Metastatic Breast Carcinoma in the Ovary (tissue), 3 donors: ENCODE results near the genes TSPAN33, AHCYL2 and TMEM209.

- PRO-cap, 3 experiments = peak in 2 of 3 experiments; most common plus-strand start chr7:129110875 (in 1); most common minus-strand start chr7:129110680 (in 2)
Observed at GRCh38 chr7:129110584-129111223, 33.8 kb upstream of the TSPAN33 start.

DNA sequence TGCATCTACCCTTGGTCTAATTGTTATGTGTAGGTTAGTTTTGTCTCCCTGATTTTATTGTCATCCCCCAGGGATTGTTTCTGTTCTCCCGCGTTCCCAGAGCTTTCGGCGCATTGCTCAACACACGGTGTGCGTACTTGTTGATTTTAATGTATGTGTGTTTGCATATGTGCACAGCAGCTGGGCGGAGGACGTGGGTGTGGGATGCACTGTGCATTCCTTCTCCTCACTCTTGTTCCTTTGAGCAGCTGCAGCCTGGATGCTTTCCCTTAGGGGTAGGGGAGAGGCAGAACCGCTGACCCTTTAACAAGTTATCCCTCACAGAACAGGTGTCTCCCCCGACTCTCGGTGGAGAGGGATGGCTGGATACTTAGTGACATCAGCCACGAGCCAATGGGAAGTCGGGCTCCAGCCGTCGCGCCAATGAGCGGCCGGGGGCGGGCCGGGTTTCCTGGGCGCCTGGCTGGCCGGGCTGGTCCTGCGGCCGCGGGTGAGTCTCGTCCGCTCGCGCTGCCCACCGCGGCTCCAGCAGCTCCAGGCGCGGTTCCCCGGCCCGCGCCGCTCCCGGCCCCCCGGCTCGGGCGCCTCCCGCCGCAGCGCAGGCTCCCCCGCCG, at the start of gene TSPAN33:
Gene TSPAN33, plus strand, starts transcription at position 452 of the 614 bp plus-strand sequence.
- PRO-cap, 3 experiments = peak in 2 of 3 experiments; most common plus-strand start position 436 of the sequence (in 1); most common minus-strand start position 315 of the sequence (in 1)

- PRO-cap, 3 experiments = peak in 3 of 3 experiments; most common plus-strand start chr7:129224675 (in 2); most common minus-strand start chr7:129224731 (in 3)
Observed at GRCh38 chr7:129224407-129225359, at the start of gene AHCYL2. Gene AHCYL2 (plus strand): TSS chr7:129225030.

GRCh38 chr7:129371260-129372148, 62.7 kb upstream of the STRIP2 start:
- PRO-cap, 3 experiments = no peak in any of the 3 experiments

DNA sequence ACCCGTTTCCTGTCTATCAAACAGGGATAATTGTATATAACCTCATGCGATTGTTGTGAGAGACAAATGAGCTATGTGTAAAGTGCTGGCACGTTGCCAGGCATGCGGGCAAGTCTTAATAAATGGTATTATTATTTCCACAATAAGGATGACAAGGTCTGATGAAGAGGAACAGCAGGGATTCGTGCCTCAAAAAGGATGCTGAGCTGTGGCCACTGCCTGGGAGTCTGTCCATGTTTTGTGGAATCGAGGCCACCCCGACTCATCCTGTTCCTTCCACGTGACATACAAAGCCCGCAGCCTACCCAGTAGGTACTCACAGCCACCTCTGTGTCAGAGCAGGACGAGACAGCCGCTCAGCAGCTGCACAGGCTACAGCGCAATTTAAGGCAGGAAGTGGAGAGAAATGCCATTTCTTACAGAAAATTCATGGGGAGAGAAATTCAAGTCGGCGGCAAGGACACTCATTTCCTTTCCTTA, 51.8 kb downstream of the SMKR1 start:
- PRO-cap, 3 experiments = no peak in any of the 3 experiments

- PRO-cap, 3 experiments = peak in 3 of 3 experiments; most common plus-strand start chr7:129779788 (in 3); most common minus-strand start chr7:129779691 (in 3)
Observed at GRCh38 chr7:129779412-129780285, 168.1 kb downstream of the NRF1 start.

DNA sequence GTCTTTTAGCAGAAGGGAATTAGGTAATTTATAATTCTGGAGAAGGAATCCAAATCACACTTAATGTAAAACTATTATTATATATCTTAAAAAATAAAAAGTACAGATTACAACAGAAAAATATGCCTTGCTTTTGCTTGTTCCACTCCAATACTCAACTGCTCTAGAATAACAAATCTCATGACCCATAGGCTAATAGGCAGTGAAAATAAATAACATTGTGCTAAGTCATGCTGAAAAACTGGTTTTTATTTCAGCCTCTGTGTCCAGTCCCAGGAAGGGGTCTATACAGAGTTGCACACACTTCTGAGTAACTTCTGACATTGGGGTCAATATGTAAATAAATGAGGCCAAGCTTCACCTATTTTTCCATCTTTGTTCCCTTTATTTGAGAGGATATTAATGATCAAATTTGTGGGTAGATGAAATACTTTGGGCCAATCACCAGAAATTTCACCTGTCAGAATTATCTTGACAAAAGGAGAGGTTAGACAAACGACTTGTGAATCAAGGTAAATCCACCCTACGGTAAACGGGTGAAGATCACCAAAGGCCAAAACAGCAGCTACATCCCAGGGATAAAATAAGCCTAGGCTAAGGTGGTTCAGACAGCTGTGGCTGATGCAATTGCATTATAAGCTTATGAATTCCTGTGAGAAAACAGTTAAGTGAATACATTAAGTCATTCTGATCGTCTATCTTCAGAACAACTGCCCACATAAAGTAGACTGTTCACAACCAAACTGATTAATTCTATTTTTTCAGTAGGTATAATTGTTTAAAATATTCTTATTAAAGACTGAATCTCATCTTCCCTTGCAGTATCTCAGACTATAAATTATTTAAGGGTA, 87.5 kb downstream of the UBE2H start:
- PRO-cap, 3 experiments = peak in 1 of 3 experiments; most common minus-strand start position 160 of the sequence (in 1)

DNA sequence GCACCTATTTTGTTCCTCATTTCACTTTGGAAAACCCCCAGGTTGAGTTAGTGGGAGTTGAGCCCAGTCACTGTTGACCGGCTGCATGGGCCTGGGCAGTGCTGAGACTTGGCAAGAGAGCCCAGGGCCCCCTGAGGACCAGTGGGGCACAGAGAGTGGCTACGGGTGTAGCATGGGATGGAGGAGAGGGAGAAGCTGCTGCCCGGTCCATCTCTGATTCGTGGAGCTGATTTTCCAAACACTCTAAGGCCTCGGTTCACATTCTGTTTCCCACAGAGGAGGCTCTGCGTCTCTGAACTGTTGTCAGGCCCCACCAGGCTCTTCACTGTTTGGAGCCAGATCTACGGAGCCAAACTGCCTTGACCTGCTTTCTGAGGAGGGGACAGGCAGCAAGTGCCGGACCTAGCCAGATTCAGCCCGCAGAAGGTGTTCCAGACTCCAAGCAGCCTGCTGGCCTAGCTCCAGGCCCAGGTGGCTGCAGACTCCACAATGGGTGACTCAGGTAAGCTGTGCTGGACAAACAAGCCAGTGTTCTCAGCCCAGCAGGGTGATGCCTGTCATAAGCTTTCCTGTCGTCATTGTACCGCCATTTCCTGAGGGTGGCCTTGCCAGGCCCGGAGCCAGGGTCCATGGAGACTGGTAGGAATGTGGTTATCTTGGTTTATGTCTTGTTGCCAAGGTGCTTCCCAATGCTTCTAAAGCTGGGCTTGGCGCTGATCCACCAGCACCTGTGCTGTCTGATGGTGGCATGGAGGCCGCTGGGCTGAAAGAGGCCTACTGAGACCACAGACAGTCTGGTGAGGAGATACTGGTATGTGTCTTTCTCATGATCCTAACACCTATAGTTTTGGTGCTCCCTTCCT, 42.3 kb downstream of the ZC3HC1 start:
- PRO-cap, 3 experiments = peak in 3 of 3 experiments; most common plus-strand start position 532 of the sequence (in 2); most common minus-strand start position 327 of the sequence (in 1)

DNA sequence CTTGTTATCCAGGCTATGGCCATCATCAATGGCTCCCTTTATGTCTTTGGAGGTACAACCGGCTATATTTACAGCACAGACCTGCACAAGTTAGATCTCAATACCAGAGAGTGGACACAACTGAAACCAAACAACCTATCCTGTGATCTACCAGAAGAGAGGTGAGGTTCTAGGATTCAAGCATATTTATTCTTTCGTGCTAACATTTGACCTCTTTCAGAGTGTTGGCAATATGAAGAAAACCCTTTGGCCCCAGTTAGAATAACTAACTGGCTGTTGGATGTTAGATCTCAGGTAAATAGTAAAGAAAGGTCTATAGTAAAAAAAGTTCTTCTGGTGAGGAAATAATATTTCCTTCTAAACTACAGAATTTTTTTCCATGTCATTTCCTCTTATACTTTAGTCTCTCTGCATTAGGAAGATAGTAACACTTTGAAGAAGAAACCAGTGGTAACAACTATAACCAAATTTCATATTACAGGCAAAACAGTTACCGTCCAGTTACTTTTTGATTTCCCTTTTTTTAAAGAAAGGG, 51.8 kb downstream of the KLHDC10 start:
- PRO-cap, 3 experiments = no peak in any of the 3 experiments

DNA sequence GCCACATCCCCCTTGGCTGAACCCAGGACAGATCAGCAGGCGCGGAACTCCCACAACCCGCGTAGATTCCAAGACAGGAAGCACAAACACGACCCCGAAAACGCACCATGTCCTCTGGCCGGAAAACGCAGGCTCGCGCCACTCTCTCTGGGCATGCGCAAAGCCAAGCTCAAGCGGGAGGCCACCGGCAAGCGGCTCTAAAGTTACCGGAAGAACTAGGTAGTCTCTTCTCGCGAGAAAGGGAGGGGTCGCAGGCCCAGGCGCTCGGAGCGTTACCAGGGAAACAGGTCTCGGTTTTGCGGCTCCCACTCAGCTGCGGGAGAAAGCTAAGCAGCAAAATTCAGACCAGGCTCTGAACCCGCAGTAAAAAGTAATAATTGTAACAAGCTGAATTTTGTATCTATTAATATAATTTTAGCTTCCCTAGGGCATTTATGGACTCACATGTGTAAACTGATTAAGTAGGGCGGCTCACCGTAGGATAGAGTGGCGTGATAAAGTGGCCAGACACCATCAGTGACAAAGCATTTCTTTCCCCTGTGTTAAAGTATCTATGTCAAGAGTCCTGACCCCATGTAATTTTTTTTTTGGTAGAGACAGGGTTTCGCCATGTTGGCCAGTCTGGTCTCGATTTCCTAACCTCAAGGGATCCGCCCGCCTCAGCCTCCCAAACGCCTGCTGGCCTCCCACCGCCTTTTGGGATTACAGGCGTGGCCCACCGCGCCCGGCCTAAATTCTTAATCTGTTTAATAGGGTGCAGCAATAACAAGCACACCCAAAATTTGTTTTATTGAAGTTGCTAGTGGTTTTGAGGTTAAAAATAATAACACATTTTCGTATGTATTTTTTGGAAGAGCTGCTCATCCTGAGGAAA, at the start of gene TMEM209:
Gene TMEM209, minus strand, starts transcription at position 140 of the 874 bp plus-strand sequence.
- PRO-cap, 3 experiments = peak in 3 of 3 experiments; most common plus-strand start position 259 of the sequence (in 3); most common minus-strand start position 140 of the sequence (in 3)

DNA sequence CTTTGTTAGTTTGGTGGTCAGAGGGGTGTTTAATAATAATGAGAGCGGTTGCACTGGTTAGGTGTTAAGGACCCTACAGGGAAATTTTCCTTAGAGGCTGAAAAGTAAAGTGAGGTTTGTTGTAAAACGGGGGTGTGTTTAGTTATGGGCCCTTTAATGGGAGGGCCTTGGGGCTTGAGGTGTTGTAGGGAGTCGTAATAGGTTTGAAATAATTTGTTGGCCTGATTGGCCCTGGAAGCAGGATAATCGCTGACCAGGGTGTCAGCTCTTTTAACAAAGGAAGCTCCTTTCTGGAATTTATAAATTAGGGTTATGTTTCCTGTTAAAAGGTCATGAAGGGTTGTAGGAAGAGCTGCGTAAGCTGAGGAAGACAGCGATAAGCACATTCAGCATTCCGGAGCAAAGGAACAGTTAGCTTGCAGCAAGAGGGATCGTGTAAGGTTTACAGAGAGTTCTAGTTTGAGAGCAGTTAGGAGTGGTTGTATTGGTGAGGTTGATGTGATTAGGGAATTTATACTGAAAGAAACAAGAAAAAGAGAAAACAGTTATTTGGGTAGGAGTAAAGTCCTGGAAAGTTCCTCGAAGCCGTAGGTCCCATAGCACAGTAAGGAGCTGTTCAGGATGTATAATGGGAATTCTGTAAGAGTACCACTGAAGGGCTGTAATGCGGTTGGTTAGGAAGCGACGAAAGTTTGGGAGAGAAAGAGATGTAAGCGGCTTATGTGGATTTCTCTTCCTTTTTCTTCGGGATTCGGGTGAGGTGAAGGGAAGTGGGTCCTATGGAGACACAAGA, 21.4 kb downstream of the CPA4 start:
- PRO-cap, 3 experiments = no peak in any of the 3 experiments

DNA sequence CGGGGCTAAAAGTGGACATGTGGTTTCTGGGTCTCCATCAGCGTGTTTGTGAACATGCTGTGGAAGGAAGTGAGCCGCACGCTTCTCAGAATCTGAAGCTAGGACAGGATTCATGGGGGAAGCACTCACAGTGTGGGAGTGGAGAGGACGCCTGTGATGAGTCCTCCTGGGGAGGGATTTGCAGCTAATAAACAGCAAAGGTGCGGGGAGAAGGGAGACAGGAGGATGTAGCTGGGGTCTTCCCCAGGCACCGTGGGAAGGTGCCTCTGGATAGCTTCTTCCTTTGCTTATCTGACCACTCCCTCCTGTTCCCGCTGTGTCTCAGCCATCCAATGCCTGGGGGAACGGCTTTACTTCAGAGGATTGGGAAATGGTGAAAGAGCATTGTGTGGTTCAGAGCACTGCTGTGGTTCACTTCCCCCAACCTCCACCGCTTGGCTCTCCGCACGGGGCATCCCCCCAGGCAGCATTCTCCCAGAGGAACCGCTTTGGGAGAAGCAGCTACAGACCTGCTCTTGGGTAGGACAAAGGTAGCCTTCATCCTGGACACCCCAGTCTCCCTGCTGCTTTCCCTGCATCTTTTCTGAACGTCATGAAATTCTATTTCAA, 5.7 kb downstream of the CPA5 start:
- PRO-cap, 3 experiments = no peak in any of the 3 experiments

GRCh38 chr7:130355986-130356788, 11.6 kb downstream of the CPA5 start:
- PRO-cap, 3 experiments = peak in 2 of 3 experiments; most common plus-strand start chr7:130356539 (in 1); most common minus-strand start chr7:130356222 (in 1)

DNA sequence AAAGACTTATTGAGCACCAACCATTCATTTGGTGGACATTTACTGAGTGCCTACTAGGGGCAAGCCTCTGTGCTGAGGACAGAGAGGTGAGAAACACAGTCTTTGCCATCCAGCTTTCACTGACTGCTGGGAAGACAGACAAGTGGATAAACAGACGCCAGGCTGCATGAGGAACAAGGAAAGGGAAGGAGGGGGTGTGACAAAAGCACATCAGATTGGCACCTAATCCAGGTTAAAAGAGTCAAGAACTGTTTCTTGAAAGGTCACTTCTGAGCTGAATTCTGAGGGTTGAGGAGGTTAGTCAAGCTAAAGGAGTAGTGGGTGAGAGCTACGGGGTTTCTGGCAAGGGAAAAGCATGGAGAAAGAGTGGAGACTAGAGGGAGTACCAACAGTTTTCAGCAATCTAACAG, 9.5 kb downstream of the CEP41 start:
- PRO-cap, 3 experiments = peak in 1 of 3 experiments; most common minus-strand start position 121 of the sequence (in 1)

- PRO-cap, 3 experiments = peak in 3 of 3 experiments; most common plus-strand start chr7:130487108 (in 1); most common minus-strand start chr7:130487060 (in 3)
Observed at GRCh38 chr7:130486552-130487452, 5.1 kb upstream of the MEST start.

DNA sequence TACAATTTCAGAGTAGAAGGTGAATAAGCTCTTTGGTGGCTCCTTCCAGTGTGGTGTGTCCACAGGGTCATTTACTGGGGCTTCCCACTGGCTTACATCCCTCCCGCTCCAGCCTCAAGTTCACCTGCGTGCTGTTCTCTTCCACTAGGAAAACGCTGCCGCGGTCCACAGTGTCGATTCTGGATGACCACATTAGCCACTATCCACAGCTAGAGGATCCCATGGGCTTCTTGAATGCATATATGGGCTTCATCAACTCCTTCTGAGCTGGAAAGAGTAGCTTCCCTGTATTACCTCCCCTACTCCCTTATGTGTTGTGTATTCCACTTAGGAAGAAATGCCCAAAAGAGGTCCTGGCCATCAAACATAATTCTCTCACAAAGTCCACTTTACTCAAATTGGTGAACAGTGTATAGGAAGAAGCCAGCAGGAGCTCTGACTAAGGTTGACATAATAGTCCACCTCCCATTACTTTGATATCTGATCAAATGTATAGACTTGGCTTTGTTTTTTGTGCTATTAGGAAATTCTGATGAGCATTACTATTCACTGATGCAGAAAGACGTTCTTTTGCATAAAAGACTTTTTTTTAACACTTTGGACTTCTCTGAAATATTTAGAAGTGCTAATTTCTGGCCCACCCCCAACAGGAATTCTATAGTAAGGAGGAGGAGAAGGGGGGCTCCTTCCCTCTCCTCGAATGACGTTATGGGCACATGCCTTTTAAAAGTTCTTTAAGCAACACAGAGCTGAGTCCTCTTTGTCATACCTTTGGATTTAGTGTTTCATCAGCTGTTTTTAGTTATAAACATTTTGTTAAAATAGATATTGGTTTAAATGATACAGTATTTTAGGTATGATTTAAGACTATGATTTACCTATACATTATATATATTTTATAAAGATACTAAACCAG, 13.2 kb downstream of the MEST start:
- PRO-cap, 3 experiments = no peak in any of the 3 experiments

GRCh38 chr7:130513375-130513960, 21.6 kb downstream of the MEST start:
- PRO-cap, 3 experiments = no peak in any of the 3 experiments

GRCh38 chr7:130533289-130534206, 41.7 kb downstream of the MEST start:
- PRO-cap, 3 experiments = no peak in any of the 3 experiments

- PRO-cap, 3 experiments = no peak in any of the 3 experiments
Observed at GRCh38 chr7:130566352-130566971, 74.6 kb downstream of the MEST start.

- PRO-cap, 3 experiments = peak in 1 of 3 experiments; most common plus-strand start chr7:130897867 (in 1); most common minus-strand start chr7:130898303 (in 1)
Observed at GRCh38 chr7:130897854-130898622, 164.0 kb upstream of the KLF14 start.